Keratinocyte (primary cell): ENCODE results near the genes GRAMD2B and CTXN3.

DNA sequence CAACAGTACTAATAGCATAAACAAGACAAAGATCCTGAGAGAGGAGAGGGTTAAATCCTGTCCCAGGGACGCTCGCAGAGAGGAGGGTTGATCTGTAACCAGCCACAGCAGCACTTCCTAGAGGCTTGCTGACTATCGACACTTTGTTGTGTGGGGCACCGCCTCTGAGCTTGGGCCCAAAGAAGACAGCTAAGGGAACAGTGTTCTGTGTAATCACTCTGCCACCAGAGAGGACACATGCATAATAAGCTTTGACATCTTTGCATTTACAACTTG is 363.8 kb downstream of the CSNK1G3 start:
CAGE:
- cytosol, long polyA minus RNA = no peak
- cytosol, long polyA plus RNA = no peak
- long polyA plus RNA = no peak
- nucleus, long polyA minus RNA = no peak
- nucleus, long polyA plus RNA = no peak

DNA sequence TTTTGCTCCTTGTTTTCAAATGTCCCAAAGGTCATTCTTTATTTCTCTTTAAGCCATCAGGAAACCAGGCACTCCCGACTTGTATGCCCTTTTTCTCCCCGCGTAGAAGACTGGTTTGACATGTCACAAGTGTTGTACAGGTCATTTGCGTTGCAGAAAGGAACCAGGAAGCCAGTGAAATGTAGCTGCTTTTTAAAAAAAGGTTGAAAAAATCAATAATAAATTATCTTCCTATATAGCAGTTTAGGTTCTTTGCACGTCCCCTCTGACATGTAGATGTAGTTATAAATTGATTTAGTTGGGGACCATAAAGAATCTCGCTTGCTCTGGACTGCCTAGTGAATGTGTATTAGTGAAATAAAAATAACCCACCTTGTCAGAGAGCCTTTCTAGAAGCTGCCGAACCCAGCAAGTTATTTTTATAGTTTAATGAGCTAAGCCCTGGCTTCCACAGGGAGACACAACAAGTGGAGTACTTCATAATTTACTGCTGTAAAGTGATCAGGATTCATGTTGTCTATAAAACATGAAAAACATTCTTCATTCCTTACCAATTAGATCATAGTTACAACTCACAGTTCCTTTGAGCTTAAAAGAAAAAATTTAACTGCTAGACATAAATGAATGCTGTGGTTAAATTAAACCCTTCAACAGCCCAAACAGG is 404.6 kb downstream of the CSNK1G3 start:
CAGE:
- cytosol, long polyA minus RNA = no peak
- cytosol, long polyA plus RNA = no peak
- long polyA plus RNA = no peak
- nucleus, long polyA minus RNA = no peak
- nucleus, long polyA plus RNA = no peak

DNA sequence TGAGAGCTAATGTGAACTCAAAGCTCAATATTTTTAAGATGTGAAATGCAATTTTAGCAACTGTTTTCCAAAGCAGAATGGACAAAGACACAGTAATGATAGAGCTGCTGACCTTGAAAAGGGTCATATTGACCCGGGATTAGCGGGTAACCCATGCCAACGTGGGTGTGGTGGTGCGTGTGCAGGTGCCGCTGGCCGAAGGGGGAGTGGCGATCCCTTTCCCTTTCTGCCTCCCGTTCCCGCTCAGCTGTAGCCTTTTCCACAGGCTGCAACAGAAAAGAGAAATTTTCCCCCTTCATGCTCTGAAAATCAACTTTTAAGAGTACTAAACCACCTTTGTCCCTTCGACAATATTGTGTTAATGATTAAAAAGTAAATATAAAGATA is 105.3 kb downstream of the ZNF608 start:
CAGE:
- cytosol, long polyA minus RNA = no peak
- cytosol, long polyA plus RNA = no peak
- long polyA plus RNA = no peak
- nucleus, long polyA minus RNA = no peak
- nucleus, long polyA plus RNA = no peak

CAGE:
- cytosol, long polyA minus RNA = no peak
- cytosol, long polyA plus RNA = no peak
- long polyA plus RNA = no peak
- nucleus, long polyA minus RNA = no peak
- nucleus, long polyA plus RNA = no peak
Measured at GRCh38 chr5:124707577-124707983, 38.9 kb downstream of the ZNF608 start.

DNA sequence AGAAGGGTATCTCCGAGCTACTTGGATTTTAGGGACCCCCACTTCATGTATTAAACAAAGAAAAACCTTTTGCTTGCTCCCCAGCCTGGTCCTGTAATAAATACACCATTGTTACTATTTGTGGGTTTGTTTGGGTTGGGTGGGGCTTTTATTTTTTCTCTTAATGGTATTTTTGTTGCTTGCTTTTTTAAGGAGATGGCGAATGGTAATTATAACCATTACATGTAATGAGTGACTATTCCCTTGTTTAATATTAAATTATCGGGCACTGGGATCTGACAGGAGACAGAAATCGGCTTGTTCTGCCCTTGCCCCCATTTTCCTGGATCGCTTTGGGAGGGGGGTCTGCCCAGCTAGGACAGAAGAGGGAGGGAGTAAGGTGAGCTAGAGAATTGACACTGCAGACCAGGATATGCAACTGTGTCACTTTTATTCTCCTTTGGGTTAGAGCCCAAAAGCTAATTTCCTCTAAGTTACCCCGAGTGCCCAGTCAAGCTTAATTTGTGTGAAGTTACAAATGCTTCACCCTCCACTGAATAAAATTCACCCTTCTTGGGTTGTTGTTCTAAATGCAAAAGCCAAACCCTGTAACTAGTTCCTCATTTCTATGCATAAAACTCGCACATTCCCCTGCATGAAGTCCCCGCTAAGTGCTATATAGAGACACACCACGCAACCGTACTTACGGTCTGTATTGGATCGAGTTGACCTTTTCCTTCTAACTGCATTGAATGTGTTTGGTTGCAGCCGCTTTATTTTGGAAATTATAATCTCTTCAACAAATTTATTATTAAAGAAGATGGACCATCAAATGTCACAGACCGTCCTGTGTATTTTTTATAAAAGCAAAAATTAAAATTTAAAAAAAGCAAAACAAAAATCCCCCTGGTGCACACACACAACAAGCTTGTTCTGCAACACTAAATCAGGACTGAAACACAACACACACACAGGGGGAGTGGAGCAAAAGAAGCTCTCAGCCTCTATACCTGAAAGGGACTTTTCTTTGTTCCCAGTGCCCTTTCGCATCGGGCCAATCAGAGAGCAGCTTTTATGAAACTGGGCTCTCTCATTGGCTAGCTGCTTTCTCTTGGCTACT is 1.8 kb upstream of the ZNF608 start:
CAGE:
- cytosol, long polyA minus RNA = no peak
- cytosol, long polyA plus RNA = no peak
- long polyA plus RNA = start-site peak on the minus strand centred at position 964 of the sequence, 84 bp wide, 11 and 9 reads in 2 replicates
- nucleus, long polyA minus RNA = no peak
- nucleus, long polyA plus RNA = no peak

GRCh38 chr5:125277549-125277998 is 531.1 kb upstream of the ZNF608 start:
CAGE:
- cytosol, long polyA minus RNA = no peak
- cytosol, long polyA plus RNA = no peak
- long polyA plus RNA = no peak
- nucleus, long polyA minus RNA = no peak
- nucleus, long polyA plus RNA = no peak

CAGE:
- cytosol, long polyA minus RNA = no peak
- cytosol, long polyA plus RNA = no peak
- long polyA plus RNA = no peak
- nucleus, long polyA minus RNA = no peak
- nucleus, long polyA plus RNA = no peak
Measured at GRCh38 chr5:125485013-125485822, 738.8 kb upstream of the ZNF608 start.

DNA sequence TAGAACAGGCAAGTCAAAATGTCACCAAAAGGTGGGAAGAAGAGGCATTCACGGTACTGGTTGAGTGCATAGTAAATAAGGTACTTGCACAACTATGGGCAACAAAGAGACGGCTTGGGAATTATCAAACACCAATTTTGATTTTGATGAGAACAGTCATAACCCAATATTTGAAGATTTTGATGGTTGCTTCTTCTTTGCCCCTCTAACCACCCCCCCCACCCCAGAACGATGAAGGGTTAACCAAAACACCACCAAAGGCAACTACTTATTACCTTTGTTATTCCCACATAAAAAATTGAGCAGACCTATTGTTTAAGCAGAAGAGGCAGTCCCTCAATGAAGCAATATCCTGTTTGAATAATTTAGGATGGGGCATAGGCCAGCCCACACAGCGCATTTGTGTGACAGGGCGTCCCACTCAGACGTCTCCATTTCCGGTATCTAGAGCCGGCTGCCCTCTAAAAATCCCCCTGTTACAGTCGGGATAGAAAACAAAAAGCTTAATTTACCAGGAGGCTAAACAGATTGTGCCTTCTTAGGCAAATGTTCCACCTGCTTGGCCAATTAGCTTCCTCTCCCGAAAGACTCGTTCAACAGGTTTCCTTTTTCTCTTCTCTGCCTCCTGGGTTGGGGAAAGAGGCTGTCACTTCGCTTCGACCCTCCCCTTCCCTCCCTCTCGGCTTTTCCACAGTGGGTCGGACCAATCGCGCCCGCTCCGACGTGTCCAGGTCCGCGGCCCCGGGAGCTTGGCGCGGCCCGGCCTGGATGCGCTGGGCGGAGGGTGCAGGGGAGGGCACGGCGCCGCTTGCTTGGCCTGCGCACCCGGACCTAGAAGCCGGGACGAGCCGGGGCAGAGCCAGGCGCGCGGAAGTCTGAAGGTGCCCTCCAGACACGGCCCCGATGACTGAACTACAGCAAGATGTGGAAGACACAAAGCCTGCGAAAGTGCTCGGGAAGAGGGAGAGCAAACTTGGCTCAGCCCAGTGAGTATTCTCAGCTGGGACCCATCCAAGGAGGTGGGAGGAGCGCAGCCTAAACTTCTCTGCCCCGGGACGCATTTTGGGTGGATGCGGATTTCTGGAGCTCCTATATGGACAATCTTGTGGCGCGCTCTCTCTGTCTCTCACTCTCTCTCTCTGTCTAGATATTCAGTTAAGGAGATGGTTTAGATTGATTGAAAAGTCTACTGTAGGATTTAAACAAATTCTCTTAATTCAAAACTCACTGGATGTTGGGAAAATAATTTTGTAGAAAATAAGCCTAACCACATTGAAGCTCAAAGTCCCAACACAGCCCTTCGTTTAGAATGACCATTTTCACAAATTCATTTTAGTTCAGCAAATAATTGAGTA is at the start of gene GRAMD2B:
TSS of gene GRAMD2B (plus strand) at position 706 of the 1,355 bp plus-strand sequence.
CAGE:
- cytosol, long polyA minus RNA = start-site peak on the plus strand centred at position 469 of the sequence, 48 bp wide, 10 reads; start-site peak on the plus strand centred at position 777 of the sequence, 278 bp wide, 29 reads
- cytosol, long polyA plus RNA = no peak
- long polyA plus RNA = start-site peak on the plus strand centred at position 792 of the sequence, 205 bp wide, 555 and 279 reads in 2 replicates
- nucleus, long polyA minus RNA = no peak
- nucleus, long polyA plus RNA = start-site peak on the plus strand centred at position 758 of the sequence, 134 bp wide, 221 and 159 reads in 2 replicates

DNA sequence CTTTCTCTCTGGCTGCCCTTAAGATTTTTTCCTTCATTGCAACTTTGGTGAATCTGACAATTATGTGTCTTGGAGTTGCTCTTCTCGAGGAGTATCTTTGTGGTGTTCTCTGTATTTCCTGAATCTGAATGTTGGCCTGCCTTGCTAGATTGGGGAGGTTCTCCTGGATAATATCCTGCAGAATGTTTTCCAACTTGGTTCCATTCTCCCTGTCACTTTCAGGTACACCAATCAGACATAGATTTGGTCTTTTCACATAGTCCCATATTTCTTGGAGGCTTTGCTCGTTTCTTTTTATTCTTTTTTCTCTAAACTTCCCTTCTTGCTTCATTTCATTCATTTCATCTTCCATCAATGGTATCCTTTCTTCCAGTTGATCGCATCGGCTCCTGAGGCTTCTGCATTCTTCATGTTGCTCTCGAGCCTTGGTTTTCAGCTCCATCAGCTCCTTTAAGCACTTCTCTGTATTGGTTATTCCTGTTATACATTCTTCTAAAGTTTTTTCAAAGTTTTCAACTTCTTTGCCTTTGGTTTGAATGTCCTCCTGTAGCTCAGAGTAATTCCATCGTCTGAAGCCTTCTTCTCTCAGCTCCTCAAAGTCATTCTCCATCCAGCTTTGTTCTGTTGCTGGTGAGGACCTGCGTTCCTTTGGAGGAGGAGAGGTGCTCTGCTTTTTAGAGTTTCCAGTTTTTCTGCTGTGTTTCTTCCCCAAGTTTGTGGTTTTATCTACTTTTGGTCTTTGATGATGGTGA is 122.0 kb downstream of the MARCHF3 start:
CAGE:
- cytosol, long polyA minus RNA = no peak
- cytosol, long polyA plus RNA = no peak
- long polyA plus RNA = no peak
- nucleus, long polyA minus RNA = no peak
- nucleus, long polyA plus RNA = no peak

DNA sequence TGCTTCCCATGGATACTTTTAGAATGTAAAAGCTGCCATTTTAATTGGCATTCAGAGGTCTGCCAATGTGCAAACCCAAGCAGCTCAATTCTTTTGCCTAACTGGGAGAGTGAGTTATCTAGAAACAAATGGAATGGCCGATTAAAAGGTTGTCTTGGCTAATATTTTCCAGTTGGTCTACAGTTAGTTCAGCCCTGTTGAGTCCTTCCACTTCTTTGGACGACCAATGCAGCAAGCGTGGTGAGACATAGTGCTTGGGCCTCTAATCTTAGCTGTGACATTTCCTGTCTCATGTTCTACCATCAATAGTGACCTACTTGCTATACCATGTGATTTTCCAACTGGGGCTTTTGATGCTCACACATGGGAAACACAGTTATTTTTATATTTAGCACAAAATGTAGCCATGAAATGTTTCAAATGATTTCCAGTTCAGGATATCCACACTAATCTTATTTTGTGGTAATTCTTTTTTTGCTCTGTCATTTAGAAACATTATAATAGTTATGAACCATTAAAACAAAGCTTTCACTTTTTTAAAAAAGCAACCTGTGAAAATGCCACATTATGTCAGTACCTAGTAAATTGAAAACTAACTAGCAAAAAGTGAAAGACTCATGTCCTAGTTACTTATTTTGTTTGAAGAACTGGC is 18.4 kb downstream of the MARCHF3 start:
CAGE:
- cytosol, long polyA minus RNA = no peak
- cytosol, long polyA plus RNA = no peak
- long polyA plus RNA = no peak
- nucleus, long polyA minus RNA = no peak
- nucleus, long polyA plus RNA = no peak

CAGE:
- cytosol, long polyA minus RNA = no peak
- cytosol, long polyA plus RNA = no peak
- long polyA plus RNA = no peak
- nucleus, long polyA minus RNA = no peak
- nucleus, long polyA plus RNA = no peak
Measured at GRCh38 chr5:127025255-127025847, 5.0 kb downstream of the MARCHF3 start.

GRCh38 chr5:127029839-127030495 is 391 bp downstream of the MARCHF3 start:
CAGE:
- cytosol, long polyA minus RNA = no peak
- cytosol, long polyA plus RNA = no peak
- long polyA plus RNA = no peak
- nucleus, long polyA minus RNA = no peak
- nucleus, long polyA plus RNA = no peak

GRCh38 chr5:127041539-127041903 is 11.2 kb upstream of the MARCHF3 start:
CAGE:
- cytosol, long polyA minus RNA = no peak
- cytosol, long polyA plus RNA = no peak
- long polyA plus RNA = no peak
- nucleus, long polyA minus RNA = no peak
- nucleus, long polyA plus RNA = no peak

DNA sequence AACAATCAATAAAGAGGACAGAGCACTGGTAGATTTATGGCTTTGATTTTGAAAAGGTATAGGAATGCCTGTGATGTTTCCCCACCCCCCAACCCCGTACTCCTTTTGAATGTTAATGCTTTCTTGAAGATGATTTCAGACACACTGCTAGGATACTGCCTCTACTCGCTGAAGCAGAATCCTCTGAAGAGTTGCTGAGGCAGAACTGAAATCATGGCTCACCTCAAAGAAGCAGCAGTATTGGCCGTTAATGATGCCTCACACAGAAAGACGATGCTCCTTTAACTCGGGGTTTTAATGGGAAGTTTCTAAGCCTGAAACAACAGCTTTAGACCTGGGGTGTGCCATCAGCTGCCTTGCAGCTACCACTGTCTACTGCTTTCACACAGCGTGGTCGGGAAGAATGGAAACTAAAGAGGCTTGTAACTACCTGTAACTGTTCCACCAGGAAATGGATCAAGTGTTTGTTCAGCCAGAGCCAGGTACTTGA is at the start of gene CTXN3:
TSS of gene CTXN3 (plus strand) at position 176 of the 490 bp plus-strand sequence.
CAGE:
- cytosol, long polyA minus RNA = no peak
- cytosol, long polyA plus RNA = no peak
- long polyA plus RNA = no peak
- nucleus, long polyA minus RNA = no peak
- nucleus, long polyA plus RNA = no peak

GRCh38 chr5:127848012-127848720 is 145.0 kb downstream of the CCDC192 start:
CAGE:
- cytosol, long polyA minus RNA = no peak
- cytosol, long polyA plus RNA = no peak
- long polyA plus RNA = no peak
- nucleus, long polyA minus RNA = no peak
- nucleus, long polyA plus RNA = no peak

DNA sequence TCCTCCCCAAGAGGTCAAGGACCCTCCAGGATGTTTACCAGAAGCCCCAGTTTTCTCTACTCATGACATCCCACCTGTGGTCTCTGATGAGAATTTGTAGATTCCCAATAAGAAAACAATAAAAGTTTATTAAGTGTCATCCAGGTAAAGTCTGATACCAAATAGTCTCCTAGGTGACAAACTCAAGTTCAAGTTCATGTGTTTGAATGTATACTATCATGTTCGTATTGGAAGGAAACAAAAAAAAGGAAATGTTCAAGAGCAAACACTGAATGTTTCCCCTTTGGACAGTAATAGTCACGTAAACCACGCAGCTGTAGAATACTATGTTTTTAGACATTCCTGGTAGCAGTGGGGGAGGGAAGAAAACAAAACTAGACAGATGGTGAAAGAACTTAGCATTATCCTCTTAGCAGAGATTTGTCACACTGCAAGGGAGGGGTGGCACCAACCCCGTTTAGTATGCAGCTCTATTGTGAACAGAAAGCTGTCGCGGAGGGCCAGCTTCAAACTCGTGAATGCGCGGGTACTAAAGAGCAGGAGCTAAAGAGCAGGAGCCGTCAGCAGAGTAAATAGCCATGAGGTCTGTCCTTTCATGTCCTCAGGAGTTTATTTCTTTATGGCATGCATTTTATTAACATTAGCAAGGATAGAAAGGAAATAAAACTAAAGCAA is 142.1 kb upstream of the SLC12A2 start:
CAGE:
- cytosol, long polyA minus RNA = no peak
- cytosol, long polyA plus RNA = no peak
- long polyA plus RNA = no peak
- nucleus, long polyA minus RNA = no peak
- nucleus, long polyA plus RNA = no peak

DNA sequence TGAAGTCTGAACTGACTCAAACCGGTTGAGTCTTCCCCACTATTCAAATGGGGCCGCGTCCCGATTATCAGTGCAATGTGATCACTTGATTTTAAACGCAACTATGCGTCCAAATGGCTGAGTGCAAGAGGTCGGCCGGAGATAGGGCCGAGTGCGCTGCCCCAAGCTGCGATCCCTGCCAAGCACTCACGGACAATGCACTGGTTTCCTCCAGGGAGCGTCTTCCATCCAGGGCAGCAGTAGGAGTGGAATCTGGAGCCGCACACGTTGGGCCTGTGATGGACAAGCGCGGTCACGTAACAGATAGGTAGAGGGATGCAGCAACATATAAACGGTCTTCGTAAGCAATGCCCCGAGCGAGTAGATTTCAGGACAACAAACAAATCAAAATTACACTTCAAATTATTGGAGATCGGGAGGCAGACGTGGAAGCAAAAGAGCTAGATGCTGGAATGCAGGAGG is 1.8 kb downstream of the FBN2 start:
CAGE:
- cytosol, long polyA minus RNA = no peak
- cytosol, long polyA plus RNA = no peak
- long polyA plus RNA = no peak
- nucleus, long polyA minus RNA = no peak
- nucleus, long polyA plus RNA = no peak

DNA sequence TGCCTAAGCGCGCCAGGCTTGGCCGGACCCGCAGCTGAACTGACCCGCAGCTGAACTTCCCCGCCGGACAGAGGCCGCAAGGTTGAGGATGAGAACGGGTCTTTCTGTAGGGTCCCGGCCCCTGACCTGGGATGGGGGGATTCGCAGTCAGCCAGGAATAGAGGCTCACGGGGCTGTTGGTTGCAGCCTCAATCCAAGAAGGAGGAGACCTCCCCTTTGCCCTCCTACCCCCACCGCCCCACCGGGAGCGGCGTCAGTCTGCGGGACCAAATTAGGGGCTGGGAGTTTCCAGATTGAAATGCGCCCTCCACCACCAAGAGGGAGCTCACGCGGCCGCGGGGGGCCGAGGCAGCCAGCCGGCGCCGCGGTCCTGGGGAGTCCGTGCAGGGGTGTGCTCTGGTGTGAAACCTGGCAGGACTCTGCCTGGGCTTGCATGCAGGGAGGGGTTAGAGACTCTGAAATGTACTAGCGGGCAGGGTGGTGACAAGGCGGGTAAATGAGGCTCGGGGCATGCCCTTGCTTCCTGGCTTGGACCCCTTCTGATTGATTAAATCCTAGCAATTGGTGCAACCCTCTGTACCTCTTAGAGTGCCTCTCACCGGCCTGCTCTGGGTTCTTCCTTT is 937 bp upstream of the FBN2 start:
CAGE:
- cytosol, long polyA minus RNA = no peak
- cytosol, long polyA plus RNA = no peak
- long polyA plus RNA = no peak
- nucleus, long polyA minus RNA = start-site peak on the minus strand centred at position 269 of the sequence, 325 bp wide, 84 reads
- nucleus, long polyA plus RNA = no peak

DNA sequence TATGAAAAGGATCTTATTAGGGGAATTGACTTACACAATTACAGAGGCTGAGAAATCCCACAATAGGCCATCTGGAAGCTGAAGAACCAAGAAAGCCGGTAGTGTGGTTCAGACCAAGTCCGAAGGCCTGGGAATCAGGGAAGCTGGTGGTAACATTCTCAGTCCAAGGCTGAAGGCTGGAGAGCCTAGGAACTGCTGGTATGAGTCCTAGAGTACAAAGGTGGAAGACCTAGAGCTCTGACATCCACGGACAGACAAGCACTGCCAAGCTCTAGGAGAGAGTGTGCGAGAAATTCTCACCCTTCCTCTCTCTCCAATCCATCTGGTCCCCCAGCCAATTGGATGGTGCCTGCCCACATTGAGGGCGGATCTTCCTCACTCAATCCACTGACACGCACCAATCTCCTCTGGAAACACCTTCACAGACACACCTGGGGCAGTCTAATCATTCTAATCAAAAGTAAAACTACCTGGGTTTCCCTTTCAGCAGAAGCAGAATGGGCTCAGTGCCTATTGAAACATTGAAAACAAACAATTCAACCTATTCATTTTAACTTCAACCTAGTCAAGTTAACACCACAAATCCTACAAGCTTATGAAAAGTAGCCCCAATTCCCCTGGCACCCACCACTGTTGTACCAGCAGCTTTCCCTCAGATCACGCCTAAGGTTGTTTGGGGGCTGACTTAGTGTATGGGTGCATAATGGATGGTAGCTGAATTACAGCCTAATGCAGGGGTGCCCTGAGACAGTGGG is 19.6 kb upstream of the ADAMTS19 start:
CAGE:
- cytosol, long polyA minus RNA = no peak
- cytosol, long polyA plus RNA = no peak
- long polyA plus RNA = no peak
- nucleus, long polyA minus RNA = no peak
- nucleus, long polyA plus RNA = no peak

DNA sequence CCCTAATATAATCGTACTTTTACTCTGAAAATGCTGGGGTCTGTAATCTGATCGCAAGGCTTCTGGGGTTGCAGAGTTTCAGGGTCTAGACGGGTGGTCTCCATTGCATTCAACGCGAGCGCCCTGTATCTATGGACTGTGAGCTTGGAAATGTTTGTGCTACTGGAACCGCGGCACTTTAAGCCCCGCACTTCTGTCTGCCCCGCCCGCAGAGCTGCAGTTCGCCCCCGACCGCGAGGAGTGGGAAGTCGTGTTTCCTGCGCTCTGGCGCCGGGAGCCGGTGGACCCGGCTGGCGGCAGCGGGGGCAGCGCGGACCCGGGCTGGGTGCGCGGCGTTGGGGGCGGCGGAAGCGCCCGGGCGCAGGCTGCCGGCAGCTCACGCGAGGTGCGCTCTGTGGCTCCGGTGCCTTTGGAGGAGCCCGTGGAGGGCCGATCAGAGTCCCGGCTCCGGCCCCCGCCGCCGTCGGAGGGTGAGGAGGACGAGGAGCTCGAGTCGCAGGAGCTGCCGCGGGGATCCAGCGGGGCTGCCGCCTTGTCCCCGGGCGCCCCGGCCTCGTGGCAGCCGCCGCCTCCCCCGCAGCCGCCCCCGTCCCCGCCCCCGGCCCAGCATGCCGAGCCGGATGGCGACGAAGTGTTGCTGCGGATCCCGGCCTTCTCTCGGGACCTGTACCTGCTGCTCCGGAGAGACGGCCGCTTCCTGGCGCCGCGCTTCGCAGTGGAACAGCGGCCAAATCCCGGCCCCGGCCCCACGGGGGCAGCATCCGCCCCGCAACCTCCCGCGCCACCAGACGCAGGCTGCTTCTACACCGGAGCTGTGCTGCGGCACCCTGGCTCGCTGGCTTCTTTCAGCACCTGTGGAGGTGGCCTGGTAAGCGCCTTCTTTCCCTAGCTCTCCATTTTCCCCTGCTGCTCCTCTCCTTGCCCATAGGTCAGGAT is 1.1 kb downstream of the ADAMTS19 start:
CAGE:
- cytosol, long polyA minus RNA = no peak
- cytosol, long polyA plus RNA = no peak
- long polyA plus RNA = no peak
- nucleus, long polyA minus RNA = no peak
- nucleus, long polyA plus RNA = no peak